ENCODE data around the genes FEN1, FADS3, RAB3IL1, SCGB2A2 and ROM1.

GRCh38 chr11:61695851-61696507, 15.8 kb downstream of the DAGLA start:
- PRO-cap, 8 experiments, result peak in 8 of 8 experiments; most common plus-strand start chr11:61696264 (in 7); most common minus-strand start chr11:61695975 (in 4)

- PRO-cap, 8 experiments, result no peak in any of the 8 experiments
Measured at GRCh38 chr11:61718122-61719061, 34.0 kb upstream of the MYRF start.

- PRO-cap, 8 experiments, result no peak in any of the 8 experiments
Measured at GRCh38 chr11:61772064-61772393, 19.6 kb downstream of the MYRF start.

DNA sequence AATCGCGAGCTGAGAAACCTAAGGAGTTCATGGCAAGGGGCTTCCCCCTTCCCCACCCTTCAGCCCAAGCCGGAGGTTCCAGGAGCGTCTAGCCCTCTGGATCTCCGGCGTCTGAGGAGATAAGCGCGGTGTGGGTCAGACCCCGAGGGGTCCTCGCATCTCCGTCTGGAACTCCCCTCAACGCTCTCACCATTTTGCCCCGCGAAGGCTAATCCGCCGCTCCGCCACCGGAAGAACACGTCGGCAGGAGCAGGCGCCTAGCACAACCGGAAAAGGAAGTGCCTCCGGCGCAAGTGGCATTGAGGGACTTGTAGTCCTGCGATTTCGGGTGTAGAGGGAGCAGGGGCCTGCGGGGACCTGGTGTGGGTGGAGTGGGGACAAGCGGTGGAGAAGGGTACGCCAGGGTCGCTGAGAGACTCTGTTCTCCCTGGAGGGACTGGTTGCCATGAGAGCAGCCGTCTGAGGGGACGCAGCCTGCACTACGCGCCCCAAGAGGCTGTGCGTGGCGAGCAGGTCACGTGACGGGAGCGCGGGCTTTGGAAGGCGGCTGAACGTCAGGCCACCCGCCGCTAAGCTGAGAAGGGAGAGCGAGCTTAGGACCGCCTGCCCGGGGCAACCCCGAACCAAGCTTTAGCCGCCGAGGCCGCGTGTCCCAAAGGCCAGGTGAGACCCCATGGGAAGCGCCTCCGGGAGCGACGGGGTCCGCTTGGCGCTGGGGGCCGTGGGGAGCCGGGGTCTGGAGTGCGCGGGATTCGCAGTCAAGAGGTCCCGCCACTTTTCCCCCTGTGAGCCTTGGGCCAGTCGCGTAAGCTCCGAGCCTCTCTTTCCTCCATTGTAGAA, at the start of gene FEN1:
FEN1 (plus strand) TSS at position 546 of the 840 bp plus-strand sequence.
- PRO-cap, 8 experiments, result peak in 8 of 8 experiments; most common plus-strand start position 519 of the sequence (in 6); most common minus-strand start position 191 of the sequence (in 3)

DNA sequence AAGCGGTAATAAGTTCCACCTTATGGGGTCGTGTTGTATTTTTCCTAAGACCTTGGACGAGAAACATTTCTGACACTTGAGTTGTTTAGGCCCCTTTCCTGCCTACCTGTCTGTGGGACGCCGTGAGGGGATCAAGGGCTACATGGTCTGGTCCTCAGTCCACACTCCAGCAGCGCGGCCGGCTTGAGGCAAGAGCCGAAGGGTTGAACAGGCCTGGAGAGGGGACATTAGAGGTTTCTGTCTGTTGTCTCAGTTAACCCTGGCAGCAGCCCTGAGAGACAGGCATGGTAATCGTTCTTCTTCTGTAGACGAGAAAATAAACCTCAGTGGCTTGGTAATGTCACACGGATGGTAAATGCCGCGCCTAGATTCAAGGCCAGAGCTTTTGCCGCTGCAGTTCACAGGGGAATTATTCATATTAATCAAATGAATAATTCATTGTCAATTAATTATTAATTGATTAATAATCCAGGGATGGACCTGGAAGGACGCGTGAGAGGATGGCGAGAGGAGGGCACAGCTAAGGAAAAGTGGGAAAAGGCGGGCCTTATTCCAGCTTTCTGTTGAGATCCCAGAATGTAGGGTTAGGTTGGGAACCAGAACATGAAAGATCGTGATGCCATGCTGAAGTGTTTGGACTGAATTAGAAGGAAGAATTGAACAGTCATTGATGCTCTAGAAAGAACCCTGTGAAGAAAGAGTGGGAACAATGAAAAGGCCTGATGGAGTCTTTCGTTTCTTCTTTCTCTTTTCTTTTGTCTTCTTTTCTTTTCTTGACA, 684 bp downstream of the FEN1 start:
- PRO-cap, 8 experiments, result peak in 2 of 8 experiments; most common plus-strand start position 340 of the sequence (in 2)

GRCh38 chr11:61869491-61870334, 21.6 kb downstream of the FADS3 start:
- PRO-cap, 8 experiments, result no peak in any of the 8 experiments

GRCh38 chr11:61891375-61892357, at the start of gene FADS3:
TSS of gene FADS3 (minus strand) at chr11:61891545.
- PRO-cap, 8 experiments, result peak in 7 of 8 experiments; most common plus-strand start chr11:61891570 (in 5); most common minus-strand start chr11:61891561 (in 3)

DNA sequence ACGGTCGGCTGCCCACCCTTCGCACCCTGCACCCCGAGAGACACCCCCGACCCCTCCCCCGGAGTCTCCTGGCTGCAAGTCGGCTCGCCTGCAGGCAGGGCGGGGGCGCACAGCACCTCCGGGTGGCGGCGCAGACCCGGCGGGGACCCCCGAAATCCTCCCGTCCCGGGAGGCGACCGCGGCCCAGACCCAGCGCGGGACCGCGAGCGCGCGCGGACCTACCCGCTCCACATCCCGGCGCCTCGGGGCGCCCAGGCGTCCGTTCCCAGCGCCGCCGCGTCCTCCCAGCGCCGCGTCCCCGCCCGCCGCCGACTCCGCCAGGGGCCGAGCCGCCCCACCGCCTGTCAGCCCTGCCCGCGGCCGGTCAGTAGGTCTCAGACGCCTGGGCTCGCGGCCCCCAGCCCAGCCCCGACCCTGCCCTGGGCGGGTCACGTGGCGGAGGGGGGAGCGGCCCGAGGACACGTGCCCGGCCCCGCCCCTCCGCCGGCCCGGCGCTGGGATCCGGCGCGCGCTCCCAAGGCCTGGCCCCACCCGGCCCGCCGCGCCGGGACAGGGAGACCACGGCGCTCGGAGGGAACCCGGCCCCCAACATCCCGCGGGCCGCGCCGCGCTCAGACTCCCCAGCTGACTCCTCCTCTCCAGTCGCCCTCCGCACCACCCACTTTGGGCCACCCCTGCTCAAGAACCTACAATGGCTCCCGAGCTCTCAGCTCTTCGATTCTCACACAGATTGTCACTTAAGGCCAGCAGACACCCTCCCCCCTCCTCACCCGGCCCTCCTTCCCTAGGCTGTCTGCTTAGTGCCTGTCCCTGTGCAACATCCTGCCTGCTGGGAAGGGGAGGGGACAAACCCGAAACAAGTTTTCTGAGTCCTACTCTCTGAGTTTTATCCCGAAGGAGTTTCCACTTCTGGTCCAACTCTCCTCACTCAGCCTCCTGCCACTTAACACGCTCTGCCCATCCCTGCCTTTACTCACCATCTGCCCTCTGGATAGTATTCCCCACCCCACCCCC, at the start of gene RAB3IL1:
RAB3IL1 (minus strand) TSS at position 432 of the 1,014 bp plus-strand sequence.
- PRO-cap, 8 experiments, result no peak in any of the 8 experiments

GRCh38 chr11:61959366-61960079, 7.9 kb downstream of the FTH1 start:
- PRO-cap, 8 experiments, result no peak in any of the 8 experiments

GRCh38 chr11:61966608-61966920, 870 bp downstream of the FTH1 start:
- PRO-cap, 8 experiments, result peak in 8 of 8 experiments; most common plus-strand start chr11:61966890 (in 6); most common minus-strand start chr11:61966853 (in 8)

- PRO-cap, 8 experiments, result peak in 3 of 8 experiments; most common plus-strand start chr11:61972949 (in 1); most common minus-strand start chr11:61972686 (in 1)
Measured at GRCh38 chr11:61972412-61973301, 5.2 kb upstream of the FTH1 start.

DNA sequence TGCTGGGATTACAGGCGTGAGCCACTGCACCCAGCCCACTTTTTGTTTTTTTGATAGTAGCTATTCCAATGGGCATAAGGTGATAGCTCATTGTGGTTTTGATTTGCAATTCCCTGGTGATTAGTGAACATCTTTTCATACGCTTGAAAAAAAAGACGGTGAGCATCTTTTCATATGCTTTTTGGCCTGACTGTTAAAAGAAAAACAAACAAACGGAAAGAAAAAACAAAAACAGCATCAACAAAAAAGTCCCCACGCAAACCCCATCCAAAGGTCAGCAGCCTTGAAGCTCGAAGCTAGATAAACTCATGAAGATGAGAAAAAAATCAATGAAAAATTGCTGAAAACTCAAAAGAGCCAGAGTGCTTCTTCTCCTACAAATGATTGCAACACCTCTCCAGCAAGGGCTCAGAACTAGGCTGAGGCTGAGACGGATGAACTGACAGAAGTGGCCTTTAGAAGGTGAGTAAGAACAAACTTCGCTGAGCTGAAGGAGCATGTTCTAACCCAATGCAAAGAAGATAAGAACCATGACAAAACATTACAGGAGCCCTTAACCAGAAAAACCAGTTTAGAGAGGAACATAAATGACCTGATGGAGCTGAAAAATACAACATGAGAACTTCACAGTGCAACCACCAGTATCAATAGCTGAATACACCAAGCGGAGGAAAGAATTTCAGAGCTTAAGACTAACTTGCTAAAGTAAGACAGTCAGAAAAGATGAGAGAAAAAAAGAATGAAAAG, 18.4 kb upstream of the FTH1 start:
- PRO-cap, 8 experiments, result no peak in any of the 8 experiments

DNA sequence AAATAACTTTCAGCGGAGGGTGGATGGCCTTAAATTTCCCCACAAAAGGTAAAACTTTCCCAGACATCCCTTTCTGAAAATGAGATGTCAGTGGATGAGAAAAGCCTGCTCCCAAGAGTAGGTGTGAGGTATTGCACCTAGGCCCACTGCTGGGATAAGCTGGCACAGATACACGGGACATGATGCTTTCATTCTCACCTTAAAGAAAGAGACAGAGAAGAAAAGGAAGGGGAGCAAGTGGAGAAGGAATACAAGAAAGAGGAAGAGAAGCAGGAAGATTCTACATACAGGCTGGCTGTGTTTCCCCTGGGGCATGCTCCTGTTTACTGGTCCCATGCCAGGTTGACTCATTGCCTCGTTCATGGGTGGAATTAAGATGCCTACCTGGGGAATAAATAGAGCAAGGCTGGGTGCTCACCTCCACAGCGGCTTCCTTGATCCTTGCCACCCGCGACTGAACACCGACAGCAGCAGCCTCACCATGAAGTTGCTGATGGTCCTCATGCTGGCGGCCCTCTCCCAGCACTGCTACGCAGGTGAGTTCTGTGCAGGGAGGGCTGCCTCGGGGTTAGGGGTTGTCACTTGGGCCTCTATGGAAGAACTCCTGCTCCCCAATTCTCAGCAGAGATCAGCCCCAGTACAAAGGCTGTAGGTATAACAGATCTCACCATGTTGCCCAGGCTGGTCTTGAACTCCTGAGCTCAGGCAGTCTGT, at the start of gene SCGB2A2:
SCGB2A2 (plus strand) TSS at position 423 of the 714 bp plus-strand sequence.
- PRO-cap, 8 experiments, result no peak in any of the 8 experiments

- PRO-cap, 8 experiments, result peak in 3 of 8 experiments; most common plus-strand start chr11:62371258 (in 2); most common minus-strand start chr11:62371111 (in 1)
Measured at GRCh38 chr11:62370714-62371534, 33.7 kb downstream of the ASRGL1 start.

GRCh38 chr11:62397888-62398592, 20.8 kb upstream of the SCGB1A1 start:
- PRO-cap, 8 experiments, result no peak in any of the 8 experiments

- PRO-cap, 8 experiments, result peak in 4 of 8 experiments; most common minus-strand start chr11:62444669 (in 4)
Measured at GRCh38 chr11:62444090-62445323, 25.7 kb downstream of the SCGB1A1 start.

- PRO-cap, 8 experiments, result peak in 1 of 8 experiments; most common minus-strand start chr11:62514300 (in 1)
Measured at GRCh38 chr11:62514009-62514546, 32.5 kb downstream of the AHNAK start.

GRCh38 chr11:62516754-62517502, 29.7 kb downstream of the AHNAK start:
- PRO-cap, 8 experiments, result no peak in any of the 8 experiments

DNA sequence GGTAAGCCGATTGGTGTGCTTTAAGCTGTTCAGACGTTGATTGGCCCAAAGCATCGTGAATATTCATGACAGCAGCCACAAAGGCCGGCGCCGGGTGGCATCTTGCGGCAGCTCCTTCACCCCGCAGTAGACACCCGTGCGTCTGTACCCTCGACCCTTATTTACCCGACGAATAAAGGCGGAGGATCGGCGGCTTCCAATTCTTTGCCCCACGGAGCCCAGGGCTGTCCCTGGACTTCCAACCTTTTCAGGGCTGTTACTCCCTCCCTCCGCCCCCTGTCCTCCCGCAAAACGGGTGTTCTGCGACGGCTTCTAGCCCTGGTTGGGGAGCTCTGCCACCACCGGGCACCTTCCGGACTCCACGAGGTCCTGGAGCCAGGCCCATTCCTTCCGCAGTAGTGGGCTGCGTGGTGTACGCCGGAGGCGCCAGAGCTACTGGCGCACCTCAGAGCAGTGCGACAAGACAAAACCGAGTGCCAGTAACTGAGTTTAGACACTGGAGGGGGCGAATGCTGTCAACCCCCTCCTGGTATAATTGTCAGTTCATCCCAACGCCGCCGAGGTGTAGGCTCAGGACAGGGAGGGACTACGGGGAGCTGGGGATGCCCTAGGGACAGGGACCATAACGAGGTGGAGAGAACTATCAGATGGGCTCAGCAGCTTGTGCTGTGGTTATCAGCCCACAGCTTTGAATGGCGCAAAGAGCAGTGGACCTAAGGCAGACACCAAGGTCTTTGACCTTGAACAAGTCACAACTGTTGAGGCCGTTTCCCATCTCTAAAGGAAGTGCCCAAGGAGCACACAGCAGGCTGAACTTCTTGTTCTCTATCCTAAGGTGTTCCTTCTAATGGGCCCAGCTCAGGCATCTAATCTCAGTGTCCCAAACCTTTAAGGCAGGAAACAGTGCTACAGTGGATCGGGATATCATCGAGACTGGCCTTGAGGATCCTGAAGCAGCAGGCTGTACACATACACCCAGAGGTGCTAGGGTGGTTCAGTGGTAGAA, 711 bp upstream of the TUT1 start:
- PRO-cap, 8 experiments, result peak in 8 of 8 experiments; most common plus-strand start position 429 of the sequence (in 4); most common minus-strand start position 397 of the sequence (in 5)

- PRO-cap, 8 experiments, result peak in 8 of 8 experiments; most common plus-strand start chr11:62613136 (in 3); most common minus-strand start chr11:62612988 (in 2)
Measured at GRCh38 chr11:62612809-62613790, at the start of gene ROM1. TSS of gene ROM1 (plus strand) at chr11:62613257.

All from peripheral blood mononuclear cell (primary cell).